ENCODE measurements around a stretch of chr20.

GRCh38 chr20:16607556-16608132 lies 34.4 kb upstream of the KIF16B start:
- PRO-cap, result no peak

DNA sequence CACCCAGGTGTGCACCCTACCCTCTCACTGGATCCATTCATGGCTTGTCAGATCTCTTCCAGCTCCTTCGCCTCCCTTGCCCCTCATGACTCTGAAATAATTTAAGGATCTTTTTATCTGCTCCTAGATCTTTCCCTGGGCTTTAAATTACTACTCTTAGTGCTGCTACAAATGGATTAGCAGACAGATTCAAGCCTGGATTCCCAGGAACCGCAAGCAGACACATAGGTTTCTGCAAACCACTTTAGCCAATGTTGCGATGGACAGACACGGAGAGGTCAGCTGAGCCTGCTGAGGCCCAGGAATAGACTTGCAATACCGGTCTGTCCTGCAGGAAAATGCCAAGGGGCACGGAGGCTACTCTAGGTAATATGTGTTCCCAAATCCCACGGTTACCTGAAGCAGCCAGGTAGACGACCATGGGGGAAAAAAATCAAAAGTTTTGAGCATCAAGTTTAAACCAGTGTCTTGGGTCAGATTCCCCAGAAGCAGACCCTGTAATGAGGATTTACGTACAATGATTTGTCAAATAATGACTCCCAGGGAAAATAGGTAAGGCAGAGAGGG lies 12.3 kb downstream of the OTOR start:
- PRO-cap, result no peak

DNA sequence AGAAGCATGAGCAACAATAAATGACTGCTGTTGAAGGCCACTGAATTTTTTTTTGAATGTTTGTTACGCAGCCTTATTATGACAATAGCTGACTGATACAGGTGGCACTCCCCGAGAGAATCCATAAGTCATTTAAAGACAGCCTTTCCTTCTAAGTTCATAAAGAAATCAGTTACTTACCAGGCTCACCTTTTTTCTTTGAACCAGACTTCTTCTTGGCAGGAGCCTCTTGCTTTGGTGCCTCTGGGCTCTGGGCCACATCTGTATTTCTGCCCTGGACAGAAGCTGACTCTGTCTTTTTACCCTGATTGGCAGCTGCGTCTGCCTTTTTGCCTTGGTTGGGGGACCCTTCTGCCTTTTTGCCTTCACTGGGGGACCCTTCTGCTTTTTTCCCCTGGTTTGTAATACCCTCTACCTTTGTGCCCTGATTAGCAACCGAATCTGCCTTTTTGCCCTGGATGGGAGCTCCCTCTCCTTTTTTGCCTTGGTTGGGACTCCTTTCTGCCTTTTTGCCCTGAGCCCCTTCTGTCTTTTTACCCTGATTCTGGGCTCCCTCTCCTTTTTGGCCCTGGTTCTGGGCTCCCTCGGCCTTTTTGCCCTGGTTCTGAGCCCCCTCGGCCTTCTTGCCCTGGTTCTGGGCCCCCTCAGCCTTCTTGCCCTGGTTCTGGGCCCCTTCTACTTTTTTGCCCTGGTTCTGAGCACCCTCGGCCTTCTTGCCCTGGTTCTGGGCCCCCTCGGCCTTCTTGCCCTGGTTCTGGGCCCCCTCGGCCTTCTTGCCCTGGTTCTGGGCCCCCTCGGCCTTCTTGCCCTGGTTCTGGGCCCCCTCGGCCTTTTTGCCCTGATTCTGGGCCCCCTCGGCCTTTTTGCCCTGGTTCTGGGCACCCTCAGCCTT lies 23.4 kb downstream of the RRBP1 start:
- PRO-cap, result no peak

DNA sequence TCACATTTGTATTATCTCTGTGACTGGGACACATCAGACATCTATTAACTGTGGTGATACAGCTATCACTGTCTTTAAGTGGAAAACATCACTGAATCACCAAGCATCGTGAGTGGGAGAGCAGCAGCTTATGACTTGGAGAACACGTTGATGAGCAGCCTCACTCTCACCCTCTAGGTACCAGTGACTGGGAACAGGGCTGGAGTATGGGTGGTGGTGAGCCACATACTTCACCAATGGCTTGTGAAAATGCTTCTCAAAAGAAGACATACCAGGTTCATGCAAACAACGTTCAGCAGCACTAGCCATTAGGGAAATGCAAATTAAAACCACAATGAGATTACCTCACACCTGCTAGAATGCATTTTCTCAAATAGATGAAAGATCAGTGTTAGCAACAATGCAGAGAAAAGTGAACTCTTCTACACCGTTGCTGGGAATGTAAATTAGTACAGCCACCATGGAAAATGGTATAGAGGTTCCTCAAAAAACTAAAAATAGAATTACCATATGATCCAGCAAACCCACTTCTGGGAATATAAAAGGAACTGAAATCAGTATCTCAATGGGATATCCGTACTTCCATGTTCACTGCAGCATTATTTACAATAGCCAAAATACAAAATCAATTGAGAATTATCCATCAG lies 25.2 kb downstream of the SNX5 start:
- PRO-cap, result no peak

GRCh38 chr20:17960912-17961314 lies 7.7 kb downstream of the SNX5 start:
- PRO-cap, result no peak

DNA sequence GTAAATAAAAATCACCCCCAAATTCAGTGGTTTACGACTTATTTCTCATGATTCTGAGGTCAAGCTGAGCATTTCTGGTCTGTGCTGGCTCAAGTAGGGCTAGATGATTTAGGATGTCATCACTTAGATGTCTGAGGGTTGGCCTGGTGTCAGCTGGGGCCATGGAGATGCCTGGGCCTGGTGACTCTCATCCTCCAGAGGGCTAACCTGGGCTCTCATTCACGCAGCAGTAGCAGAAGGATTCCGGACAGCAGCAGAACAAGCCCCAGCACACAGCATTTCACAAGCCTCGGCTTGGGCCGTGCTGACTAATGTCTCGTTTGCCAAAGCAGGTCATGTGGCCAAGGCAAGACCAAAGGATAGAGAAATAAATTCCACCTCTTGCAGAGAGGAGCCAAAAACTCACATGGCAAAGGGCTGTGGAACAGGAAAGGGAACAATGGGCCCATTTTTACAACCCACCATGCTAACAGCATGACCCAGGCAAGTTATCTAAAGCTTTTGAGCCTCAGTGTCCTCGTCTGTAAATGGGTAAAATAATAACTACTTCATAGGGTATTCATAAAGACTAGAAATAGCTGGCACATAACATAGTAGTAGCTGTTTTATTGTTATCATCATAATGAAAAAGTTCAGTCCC lies 32.7 kb downstream of the MGME1 start:
- PRO-cap, result no peak

GRCh38 chr20:18287451-18288009 lies 797 bp upstream of the ZNF133 start:
- PRO-cap, result unidirectional peak, plus-strand start at chr20:18287772

- PRO-cap, result no peak
Observed at GRCh38 chr20:18519469-18520018, 11.8 kb downstream of the SEC23B start.

DNA sequence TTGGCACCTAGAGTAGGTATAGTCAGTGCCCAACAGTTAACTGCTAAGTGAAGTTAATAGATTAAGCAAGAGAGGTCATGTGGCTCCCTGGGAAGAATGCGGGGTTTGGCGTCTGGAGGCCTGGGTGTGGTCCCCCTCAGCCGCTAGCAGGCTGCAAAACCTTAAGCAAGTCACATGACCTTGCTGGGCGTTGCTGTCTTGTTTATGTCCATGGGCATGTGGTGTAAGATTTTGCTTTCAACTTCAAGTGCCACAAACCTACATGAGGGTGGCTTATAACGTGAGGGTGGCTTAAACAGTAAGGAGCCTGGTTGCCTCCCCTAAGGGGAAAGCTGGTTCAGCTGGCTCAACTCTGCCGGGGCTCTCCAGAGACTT lies 75.5 kb upstream of the SCP2D1 start:
- PRO-cap, result no peak

DNA sequence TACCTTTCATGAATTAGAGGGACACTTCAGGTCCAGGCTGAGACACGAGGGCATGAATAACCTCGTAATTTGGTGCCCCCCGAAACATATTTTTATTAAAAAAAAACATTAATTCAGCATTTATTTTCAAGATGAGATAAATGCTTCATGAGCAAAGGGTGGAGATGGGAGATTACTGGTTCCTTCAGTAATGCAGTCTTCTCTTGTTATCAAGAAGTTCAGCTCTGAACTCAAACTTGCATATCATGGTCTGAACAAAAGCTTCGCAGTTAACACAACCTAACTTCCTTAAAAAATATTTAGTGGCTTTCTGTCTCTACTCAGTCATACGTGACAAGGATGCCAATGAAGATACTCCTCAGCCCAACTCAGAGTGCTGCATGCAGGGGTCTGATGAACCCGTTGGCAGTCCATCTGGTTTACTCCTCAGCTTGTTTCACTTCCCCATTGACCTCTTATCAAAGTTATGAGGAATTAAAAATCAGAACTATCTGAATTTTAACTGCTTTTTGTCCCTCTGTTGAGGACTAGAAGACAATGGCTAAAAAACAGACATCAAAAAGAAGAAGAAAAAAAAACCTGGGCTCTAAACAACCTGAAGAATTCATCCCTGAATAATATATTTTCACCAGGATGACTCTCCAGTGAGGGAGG lies 56.7 kb upstream of the RIN2 start:
- PRO-cap, result no peak

DNA sequence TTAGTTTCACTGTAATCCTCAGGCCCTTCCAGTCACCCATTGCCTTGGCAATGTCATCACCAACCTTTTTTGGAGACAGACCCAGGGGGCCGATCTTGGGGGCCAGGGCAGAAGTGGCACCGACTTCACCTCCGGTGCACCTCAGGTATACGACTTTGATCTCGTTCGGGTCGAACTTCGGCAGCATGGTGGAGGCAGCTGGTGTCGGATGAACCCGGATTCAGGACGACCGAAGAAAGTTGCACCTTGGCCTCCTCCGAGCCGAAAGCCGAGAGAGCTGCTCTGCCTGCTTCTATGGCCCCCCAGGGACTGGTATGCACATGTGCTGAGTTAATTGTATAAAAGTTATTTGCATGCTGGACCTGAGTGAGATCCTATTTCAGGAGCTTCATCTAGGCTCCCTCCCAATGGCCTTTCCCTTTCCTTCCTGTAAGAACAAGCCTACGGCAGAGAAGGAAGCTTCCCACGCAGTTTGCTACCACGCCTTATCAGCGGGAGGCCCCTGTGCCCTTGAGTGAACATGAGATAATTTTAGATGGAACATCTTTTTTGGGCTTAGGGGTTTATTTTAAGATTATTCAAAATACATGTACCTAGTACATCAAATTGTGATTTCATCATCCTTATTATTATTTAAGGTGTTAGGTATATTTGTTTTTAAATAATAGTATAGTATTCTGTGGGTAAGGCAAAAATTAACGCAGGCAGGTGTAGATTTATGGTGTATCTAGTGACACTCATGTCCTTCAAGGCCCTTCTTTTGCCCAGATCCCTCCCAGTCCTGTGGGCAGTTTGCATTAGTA lies 65.9 kb downstream of the RIN2 start:
- PRO-cap, result no peak

DNA sequence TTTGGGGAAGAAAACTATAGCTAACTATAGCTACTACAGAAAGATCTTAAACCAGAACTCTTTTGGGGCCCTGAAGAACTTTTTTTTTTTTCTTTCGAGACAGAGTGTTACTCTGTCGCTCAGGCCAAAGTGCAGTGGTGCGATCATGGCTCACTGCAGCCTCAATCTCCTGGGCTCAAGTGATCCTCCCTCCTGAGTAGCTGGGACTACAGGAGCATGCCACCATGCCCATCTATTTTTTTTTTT lies 128.8 kb downstream of the RIN2 start:
- PRO-cap, result no peak

DNA sequence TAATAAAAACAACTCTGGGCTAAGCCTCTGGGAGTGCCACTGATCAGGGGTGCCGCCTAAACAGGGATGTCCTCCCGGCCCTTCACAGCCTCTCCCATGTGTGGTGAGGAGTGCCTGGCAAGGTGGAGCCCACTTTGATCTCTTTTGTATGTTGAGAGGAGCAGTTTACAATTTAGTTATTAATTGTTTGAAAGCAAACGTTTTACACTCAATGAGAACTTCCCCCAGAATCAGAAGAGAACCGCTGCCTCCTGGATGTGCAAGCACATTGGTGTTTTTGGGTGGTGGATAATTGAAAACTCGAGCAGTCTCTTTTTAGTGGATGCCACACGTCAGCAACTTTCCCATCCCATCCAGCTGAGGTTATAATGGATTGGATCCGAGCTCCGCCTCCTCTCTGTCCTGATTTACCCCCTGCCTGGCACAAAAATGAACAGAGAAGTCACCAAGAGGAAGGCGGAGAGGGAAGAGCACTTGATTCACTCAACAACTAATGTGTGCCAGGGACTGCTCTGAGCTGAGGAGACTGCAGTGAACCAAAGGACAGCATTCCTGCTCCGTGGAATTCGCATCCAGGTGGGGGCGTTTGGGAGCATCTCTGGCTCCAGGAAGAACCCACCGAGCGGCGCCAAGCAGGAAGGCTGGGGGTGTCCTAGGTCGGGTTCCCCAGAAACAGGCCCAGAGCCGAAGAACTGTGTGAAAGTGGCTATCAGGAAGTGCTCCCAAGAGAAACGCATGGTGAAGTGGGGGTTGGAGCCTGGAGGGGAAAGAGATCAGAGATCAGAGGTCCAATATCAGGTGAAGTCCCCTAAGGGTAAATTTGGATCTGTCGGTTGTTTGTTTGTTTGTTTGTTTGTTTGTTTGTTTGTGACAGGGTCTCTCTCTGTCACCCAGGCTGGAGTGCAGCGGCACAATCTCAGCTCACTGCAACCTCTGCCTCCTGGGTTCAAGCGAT lies 95.9 kb upstream of the NAA20 start:
- PRO-cap, result no peak

GRCh38 chr20:19928098-19929003 lies 88.8 kb upstream of the NAA20 start:
- PRO-cap, result no peak

DNA sequence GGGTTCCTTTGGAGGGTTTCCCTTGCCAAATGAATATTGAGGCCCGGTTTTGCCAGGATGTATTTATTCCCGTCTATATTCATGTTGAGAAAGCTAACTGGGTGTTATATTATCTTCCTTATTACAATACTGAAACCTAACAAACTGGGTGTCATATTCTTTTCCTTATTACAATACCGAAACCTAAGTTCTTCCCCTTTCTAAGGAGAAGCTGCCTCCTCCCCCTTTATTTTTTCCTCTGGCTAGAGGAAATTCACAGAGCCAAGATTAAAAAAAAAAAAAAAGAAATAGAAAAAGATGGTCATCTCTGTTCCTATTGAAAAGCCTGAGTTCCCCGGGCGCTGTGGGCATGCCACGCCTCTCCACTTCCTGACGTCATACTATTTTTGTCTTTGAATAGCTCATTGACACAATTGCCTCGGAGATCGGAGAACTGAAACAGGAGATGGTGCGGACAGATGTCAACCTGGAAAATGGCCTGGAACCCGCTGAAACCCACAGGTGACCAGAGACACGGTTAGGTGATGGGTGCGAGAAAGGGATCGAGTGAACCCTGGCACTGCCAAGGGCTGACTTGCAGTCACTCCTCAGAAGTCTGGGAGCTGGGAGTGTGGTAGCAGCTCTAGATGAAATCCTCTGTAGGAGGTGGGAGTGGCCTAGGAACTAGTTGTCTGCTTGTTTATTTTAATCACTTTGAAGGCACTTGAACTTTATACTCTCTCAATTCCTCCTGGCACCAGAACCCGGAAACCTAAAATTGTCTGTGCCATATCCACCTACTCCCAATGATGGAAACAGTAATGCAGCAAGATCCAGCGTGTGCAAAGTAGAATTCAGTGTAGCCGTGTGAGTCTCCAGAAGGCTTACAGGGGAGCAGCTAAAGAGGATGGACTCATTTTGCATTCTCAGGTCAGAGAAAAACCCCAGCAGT lies 82.2 kb upstream of the NAA20 start:
- PRO-cap, result bidirectional peak, plus-strand start at position 412 of the sequence, minus-strand start at position 327 of the sequence; unidirectional peak, minus-strand start at position 638 of the sequence

DNA sequence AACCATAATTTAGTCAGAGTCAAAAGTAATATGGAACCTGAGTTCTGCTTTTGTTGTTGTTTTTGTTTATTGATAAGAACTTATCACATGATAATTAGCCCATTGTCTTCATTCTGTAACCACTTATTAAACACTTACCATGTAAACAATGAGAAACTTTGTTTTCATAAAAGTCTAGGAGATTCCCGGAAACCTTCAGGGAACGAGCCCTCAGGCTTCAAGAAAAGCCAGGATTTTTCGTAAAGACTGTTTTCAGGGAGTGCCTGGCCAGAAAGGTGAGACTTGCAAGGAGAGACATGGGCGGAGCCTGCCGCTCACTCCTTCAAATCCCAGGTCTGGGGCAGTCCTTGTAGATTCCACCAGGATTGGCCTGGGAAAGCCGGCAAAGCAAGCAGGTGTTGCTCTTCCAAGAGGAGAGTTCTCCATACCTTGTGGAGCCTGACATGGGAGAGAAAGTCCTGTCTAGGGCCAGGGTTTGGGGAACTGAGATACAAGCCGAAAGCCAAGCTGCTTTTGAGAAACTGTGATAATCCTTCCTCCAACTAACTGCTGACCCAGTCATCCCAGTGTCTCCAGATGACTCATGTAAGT lies 69.6 kb upstream of the NAA20 start:
- PRO-cap, result no peak

- PRO-cap, result no peak
Observed at GRCh38 chr20:19975426-19976315, 41.5 kb upstream of the NAA20 start.

GRCh38 chr20:19977430-19977879 lies 39.7 kb upstream of the NAA20 start:
- PRO-cap, result no peak

- PRO-cap, result no peak
Observed at GRCh38 chr20:20034462-20035166, 17.5 kb downstream of the NAA20 start.

DNA sequence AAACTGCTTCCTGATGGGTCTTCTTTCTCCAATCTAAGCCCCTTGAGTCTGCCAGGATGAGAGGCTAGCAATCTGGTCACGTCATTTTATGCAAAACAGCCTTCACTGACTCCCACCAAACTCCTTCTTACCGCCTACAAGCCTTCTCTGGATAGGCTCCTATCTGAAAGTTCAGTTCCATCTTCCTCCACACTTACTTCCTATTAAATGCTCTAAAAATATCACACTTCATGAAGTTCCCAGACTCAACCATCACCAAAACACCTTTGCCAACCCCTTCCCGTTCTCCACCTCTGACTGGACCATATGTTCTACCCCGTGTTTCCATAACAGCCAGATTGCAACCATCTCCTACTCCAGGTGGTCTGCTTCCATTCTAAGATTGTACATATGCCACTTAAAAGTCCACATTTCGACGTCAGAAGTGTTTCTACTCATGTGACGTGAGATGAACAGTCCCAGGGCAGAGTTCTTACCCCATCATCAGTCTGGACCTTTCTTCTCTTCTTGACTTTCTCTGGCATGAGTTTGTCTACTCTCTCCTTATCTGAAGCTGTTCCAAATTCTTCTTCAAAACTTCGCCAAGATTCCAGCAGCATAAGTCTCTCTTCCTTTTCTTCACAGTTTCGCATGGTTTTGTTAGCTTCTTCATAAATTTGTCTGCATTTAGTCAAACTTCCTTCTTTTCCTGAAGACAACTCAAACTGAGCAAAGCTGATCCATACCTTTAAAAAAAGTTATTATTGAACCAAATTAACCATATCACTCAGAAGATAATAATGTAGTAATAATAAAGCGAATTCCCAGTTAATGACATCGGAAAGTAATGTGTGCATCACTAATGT lies 15.2 kb downstream of the CRNKL1 start:
- PRO-cap, result no peak